Spinal cord (tissue), 3 donors: ENCODE measurements around the gene GFRAL.

DNA sequence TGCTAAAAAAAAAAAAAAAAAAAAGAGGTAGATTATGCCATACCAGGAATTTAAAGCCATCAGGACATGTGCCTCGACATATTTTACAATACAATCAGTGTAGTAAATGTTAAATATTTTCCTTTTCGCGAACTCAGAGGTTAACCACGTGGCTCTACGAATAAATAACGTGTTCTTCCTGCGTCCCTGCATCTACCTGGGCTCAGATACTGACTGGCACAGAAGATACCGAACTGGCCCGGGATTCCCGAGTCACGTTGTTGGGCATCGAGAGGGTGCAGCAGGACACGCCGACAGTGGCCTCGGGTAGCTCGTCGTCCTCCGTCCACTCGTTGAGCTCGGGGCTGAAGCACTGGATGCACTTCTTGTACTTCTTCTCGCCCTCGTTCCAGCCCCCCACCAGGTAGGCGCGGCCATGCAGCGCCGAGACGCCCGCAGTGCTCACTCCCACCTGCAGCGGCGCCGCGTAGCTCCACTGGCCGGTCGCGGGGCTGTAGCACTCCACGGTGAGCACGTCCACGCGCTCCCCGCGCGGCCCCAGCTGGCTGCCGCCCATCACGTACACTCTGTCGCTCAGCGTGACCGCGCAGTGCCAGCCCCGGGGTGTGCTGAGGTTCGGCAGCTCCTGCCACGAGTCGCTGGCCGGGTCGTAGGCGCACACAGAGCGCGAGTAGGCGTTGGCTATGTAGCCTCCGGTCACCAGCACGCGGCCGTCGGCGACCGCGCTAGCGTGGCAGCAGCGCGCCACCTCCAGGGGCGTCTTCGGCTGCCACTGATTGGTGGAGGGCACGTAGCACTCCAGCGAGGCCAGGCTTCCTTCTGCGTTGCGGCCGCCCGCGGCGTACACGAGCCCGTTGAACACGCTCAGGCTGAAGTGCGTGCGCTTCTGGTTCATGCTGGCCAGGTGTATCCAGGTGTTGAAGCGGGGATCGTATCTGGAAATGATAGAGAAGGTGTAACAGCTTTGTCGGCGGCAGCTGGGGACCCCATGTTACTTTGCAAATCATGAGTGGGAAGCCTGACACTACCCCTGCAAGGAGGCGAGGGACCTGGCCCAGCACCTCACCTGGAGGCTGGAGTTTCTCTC is 13.8 kb downstream of the KLHL31 start:
- PRO-cap: no peak
- RAMPAGE, long total RNA: no peak

- PRO-cap: no peak
- RAMPAGE, long total RNA: no peak
Measured at GRCh38 chr6:53792681-53793162, 2.1 kb upstream of the LRRC1 start.

GRCh38 chr6:53795562-53796627 is 1.1 kb downstream of the LRRC1 start:
- PRO-cap: no peak
- RAMPAGE, long total RNA: no peak

- PRO-cap: no peak
- RAMPAGE, long total RNA: no peak
Measured at GRCh38 chr6:55327281-55327519, at the start of gene GFRAL. TSS of gene GFRAL (plus strand) at chr6:55327469.

- PRO-cap: no peak
- RAMPAGE, long total RNA: no peak
Measured at GRCh38 chr6:56366081-56366514, 118.7 kb upstream of the COL21A1 start.

- PRO-cap: no peak
- RAMPAGE, long total RNA: no peak
Measured at GRCh38 chr6:56372264-56372513, 124.8 kb upstream of the COL21A1 start.

GRCh38 chr6:56374862-56375523 is 127.6 kb upstream of the COL21A1 start:
- PRO-cap: no peak
- RAMPAGE, long total RNA: no peak

DNA sequence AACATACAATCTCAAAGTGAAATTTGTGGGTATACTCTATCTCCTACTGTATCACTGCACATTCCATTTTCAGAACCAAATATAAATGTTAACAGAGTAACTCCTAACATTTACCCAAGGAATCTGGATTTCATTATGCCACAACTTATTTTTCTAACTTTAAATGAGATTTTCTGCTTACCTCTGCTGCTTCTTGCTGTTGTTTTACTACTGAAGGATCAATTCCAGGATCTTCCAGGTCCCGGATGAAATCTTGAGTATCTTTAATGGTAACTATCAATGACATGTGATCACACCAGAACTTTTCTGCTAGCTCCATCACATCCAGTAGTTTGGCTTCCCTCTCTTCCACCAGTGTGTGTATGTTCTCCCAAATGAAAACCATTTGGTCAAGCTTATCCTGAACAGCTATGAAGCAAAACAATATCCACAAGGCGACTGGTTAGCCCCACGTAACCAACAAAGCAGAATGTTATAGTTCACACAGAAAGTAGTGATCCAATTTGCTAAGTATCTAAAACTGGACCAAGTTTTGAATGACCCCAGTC is 261.0 kb upstream of the COL21A1 start:
- PRO-cap: no peak
- RAMPAGE, long total RNA: no peak

GRCh38 chr6:56528347-56528745 is 281.0 kb upstream of the COL21A1 start:
- PRO-cap: no peak
- RAMPAGE, long total RNA: no peak

GRCh38 chr6:56539283-56539611 is 291.9 kb upstream of the COL21A1 start:
- PRO-cap: no peak
- RAMPAGE, long total RNA: no peak

GRCh38 chr6:56557268-56557657 is 309.9 kb upstream of the COL21A1 start:
- PRO-cap: no peak
- RAMPAGE, long total RNA: no peak

DNA sequence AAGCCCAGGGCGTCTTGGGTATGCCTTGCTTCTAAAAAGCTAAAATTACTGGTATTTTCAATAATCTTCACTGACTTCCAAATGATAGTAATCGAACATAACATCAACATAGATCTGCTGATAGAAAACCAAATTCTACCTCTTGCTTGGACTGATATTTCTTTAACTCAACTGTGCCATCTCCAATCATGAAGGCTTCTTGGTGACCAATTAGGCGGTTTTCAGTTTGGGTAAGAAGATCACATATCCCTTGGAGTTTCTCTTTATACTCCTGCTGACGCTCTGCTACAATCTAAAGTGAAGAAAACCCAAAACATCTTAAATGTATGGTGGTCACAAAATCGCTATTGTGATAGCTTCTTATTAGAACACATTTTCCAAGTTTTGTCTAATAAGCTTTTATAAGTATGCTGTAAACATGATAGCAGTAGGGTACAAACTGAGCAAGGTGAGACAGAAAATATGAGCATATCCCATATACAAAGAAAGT is 352.6 kb upstream of the COL21A1 start:
- PRO-cap: no peak
- RAMPAGE, long total RNA: no peak

GRCh38 chr6:56642170-56643075 is 312.2 kb downstream of the DST start:
- PRO-cap: no peak
- RAMPAGE, long total RNA: no peak

DNA sequence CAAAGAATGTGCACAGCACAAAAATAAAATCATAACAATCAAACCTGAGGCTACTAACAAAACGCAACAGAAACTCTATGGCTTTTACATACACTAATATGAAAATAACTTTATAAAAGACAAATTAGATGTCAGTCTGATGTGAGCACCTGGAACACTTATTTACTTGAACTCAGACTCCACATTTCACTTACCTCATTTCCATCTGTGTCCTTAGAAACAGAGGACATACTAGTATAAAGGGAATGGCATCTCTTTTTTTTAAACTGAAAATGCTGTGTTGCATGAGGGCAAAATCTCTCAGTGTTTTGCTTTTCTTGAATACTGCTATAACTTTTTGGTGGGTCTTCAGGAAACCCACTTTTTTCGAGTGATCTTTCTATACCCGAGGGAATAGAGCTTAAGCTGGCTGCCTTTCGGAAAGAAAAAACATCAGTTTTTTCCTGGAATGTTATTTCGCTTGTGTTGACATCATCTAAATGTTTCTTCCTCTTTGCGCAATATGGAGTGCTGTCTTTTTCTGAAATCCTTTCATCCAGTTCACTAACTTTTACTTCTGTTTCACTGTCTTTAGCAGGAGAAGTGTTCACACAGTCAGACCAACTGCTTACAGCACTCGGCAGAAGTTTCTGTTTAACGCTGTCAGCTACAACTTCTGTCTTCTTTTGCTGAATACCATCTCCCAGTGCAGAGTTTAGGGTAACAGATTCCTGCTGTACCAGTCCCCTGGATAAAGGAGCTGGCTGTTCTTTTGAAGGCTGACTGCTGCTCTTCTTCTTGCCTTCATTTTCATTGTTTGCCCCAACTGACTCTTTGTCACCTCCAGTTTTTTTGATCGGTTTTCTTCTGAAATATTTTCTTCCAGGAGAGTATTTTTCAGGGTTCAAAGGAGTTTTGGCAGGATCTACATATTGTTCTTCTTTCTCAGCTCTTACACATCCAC is 262.2 kb downstream of the DST start:
- PRO-cap: no peak
- RAMPAGE, long total RNA: no peak

DNA sequence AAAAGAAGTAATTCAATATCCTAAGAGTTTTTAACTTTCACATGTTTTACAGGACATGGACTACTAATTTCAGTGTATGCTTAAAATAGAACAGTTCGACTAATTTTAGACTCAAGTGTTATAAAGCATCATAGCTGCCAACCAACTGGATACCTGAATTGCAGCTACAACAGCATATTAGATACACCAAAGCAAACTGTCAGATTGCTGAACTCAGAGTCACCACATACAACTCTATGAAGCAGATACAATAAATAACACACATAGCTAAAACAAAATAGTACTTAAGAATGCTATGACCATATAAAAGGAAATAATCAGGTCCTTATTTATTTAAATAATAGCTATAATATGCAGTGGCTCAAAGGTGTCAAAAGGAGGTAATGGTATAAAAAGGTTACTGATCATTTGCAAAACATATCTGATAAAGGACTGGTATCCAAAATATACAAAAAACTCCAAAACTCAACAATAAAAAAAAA is 121.1 kb downstream of the DST start:
- PRO-cap: no peak
- RAMPAGE, long total RNA: no peak

DNA sequence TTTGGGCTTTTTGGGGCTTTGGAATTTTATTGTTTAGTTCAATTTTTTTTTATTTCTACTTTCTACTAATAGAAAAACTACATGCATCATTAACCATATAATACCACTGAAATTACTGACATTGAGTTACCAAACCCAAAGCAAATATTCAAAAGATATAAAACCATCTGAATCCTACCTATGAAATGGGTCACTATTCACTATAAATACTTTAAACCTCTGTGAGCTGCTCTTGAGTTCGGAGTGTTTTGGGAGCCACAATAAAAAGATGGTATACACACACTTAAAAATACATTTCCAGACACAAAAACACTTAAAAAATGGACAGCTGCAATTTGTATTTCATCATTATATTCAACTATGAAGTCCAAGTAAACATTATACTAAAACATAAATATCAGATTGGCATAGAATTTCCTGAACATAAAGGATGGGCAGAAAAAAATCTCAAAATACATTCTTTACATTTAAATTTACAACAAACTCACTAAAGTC is 112.5 kb downstream of the DST start:
- PRO-cap: no peak
- RAMPAGE, long total RNA: no peak

GRCh38 chr6:57054732-57055376 is 8.4 kb downstream of the KIAA1586 start:
- PRO-cap: no peak
- RAMPAGE, long total RNA: no peak

DNA sequence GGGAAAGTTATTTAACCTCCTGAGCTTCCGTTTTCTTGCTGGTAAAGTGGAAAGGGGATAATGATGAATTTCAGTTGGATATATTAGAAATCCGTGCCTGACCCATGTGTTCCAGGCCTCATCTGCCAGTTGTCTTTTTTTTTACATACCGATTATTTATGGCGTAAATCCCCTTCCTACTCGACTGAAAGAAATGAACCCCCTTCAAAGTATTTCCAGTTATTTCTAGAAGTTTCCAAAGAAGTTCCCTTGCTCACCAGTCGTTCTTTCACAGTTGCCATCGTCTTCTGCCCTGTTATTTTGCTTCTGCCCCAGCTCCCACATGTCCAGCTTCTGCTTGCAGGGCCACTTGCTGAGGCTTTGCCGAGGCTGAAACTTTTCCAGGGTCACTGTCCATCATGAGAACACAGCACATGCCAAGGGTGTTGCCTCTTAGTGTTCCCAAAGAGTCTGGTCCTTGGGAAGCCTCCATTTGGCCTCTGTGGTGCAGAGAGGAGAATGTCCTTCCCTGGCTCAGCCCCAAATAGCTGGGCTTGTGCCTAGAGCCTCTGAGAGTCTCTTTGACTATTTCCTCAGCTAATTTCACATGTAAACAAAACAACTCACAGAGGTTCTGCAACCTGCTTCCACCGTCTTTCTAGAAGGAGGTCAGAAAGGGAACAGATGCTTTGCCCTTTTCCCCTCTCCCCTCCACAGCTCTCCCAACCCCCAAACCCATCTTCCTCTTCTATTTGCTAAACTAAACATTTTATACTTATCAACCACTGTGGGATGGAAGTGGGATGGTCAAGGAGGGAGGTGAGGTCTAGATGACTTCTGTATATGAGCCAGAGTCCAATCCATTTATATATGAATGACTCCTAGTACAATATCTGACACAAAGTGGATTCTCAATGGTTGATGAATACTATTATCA is 40.3 kb upstream of the RAB23 start:
- PRO-cap: no peak
- RAMPAGE, long total RNA: no peak

DNA sequence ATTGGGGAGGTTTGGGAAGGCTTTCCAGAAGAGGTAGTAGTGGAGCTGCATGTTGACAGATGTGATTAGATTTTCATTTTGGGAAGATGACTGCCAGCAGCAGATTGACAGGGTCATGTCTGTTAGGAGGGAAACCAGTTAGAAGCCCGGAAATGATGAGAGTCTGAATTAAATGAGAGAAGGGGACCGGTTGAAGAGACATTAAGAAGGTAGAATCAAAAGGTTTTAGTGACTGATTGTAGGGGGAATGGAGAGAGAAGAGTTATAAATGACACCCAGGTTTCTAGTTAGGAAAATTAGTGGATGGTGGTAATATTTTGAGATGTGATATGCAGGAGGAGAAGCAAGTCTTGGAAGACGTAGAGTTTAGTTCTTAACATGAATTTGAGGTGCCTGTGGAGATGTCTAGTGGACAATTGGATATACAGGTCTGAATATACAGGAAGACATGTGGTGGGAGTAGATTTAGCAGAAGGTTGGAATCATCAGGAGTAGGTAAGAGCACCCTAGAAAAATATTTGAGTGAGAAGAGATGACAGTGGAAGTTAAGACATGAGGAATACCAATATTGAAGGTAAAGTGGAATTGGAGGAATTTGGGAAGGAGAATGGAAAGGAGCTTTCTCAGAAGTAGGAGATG is 3.6 kb downstream of the PRIM2 start:
- PRO-cap: no peak
- RAMPAGE, long total RNA: no peak

GRCh38 chr6:57423611-57424099 is 106.2 kb downstream of the PRIM2 start:
- PRO-cap: no peak
- RAMPAGE, long total RNA: no peak